Bile duct (tissue), 1 donor: ENCODE measurements around a stretch of chr1.

DNA sequence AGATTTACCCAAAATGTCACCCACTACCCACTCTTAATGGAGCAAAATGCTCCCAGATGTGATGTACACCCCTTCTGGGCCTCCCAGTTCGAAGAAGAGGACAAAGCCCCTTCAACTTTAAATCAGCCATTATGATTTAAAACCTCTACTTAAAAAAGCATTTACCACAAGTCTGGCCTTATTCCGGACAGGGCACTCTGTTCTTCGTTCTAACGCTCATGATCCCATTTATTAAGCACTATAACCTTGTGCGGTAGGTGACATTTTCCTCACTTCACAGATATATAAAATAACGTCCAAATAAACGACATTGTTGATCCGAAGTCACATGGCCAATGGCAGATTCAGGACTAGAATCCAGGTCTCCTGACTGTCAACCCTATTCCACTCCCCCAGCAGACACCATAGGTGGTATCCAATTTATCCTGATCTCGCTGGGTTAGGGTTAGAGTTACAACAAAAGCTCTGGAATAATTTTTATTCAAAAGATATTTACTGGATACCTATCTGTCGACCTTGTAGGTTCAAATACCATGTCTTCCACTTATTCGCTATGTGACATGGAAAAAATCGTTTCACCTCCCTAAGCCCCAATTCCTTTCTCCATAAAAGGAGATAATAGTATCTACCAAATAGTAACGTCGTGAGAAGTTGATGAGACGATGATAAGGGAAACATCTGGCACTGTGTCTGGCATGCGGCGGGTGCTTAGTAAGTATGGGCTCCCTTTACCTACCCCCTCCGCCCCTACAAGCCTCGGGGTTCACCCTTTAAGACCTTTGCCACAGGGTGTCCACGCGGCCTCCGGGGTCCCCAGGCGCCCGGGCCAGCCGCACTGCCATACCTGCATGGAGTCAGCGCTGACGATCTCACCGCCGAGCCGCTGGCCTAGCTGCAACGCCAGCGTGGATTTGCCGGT is 571 bp downstream of the TRIT1 start:
- PRO-cap, result no peak

GRCh38 chr1:39900378-39901466 is 995 bp downstream of the MYCL start:
- PRO-cap, result no peak

- PRO-cap, result no peak
Observed at GRCh38 chr1:39926848-39927294, 25.2 kb upstream of the MYCL start.

DNA sequence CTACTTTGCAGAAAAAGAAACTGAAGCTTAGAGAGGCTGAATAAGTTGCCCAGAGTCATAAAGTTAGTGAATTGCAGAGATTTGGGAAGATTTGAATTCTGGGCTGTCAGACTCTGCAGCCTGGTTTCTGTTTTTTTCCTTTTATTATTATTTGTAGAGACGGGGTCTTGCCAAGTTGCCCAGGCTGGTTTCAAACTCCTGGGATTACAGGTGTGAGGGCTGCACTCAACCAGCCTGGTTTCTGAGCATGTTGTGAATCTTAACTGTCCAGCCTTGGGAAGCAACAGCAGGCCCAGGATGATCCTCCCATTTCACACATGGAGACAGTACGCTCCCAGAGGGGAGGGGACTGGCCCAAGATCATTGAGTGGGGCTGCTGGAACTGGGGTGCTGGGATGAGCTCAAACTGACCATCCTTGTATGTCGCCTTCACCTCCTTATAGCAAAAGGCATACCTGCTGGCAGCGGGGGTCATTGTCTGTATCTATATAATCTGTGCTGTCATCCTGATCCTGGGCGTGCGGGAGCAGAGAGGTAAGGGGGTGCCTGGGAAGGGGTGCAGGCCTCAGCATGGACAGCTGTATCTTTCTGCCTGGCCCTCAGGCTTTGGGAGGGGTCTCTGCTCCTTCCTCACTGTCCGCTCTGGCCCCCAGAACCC is 11.3 kb downstream of the MFSD2A start:
- PRO-cap, result no peak

DNA sequence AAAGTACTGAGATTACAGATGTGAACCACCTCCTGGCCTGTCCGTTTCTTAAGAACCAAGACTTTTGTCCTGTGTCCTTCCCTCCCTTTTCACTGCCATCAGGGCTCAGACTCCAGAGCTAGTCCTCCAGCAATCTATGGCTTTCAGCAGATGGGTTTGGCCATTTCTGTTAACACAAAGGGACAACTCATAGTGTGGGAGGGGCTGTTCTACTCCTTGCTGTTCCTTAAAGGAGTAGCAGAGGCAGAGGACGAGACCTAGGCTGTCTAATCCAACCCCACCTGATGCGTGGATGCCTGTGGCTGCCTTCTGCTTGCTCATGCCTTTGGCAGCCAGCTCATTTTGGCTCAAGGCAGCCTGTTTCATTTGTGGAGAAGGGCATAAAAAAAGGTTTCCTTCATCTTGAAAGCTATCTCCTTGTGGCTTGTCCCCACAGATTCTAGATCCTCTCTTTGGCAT is 27.0 kb downstream of the MFSD2A start:
- PRO-cap, result no peak

GRCh38 chr1:40038973-40039385 is 1.6 kb upstream of the CAP1 start:
- PRO-cap, result no peak

- PRO-cap, result no peak
Observed at GRCh38 chr1:40215434-40216079, 32.2 kb upstream of the TMCO2 start.

DNA sequence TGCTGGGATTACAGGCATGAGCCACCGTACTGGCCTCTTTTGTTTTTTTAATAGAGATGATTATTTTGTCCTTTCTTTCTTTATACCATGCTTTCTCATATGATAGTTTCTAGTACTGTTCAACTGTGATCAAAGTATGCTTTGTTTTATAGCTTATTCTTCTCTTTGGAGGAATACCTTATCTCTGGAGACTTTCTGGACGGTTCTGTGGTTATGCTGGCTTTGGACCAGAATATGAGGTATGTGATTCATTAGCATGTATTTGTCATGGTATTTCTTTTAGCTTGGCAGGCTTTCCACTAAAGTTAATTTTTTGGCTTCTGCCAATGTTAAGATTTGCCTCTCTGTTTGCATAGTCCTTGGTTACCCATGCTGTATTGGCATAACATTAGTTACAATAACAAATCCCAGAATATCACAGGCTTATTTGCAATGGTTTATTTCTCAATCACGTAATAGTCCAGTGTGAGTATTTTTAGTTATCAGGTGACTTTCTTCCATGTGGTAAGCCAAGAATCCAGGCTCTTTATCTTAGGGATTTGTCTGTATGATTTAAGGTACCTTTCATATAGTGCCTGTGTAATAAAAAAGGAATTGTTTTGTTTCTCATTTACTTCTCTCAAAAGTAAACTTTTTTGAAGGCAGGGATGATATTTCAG is 9.7 kb downstream of the ZMPSTE24 start:
- PRO-cap, result no peak

- PRO-cap, result no peak
Observed at GRCh38 chr1:40338709-40339092, 21.6 kb upstream of the COL9A2 start.

DNA sequence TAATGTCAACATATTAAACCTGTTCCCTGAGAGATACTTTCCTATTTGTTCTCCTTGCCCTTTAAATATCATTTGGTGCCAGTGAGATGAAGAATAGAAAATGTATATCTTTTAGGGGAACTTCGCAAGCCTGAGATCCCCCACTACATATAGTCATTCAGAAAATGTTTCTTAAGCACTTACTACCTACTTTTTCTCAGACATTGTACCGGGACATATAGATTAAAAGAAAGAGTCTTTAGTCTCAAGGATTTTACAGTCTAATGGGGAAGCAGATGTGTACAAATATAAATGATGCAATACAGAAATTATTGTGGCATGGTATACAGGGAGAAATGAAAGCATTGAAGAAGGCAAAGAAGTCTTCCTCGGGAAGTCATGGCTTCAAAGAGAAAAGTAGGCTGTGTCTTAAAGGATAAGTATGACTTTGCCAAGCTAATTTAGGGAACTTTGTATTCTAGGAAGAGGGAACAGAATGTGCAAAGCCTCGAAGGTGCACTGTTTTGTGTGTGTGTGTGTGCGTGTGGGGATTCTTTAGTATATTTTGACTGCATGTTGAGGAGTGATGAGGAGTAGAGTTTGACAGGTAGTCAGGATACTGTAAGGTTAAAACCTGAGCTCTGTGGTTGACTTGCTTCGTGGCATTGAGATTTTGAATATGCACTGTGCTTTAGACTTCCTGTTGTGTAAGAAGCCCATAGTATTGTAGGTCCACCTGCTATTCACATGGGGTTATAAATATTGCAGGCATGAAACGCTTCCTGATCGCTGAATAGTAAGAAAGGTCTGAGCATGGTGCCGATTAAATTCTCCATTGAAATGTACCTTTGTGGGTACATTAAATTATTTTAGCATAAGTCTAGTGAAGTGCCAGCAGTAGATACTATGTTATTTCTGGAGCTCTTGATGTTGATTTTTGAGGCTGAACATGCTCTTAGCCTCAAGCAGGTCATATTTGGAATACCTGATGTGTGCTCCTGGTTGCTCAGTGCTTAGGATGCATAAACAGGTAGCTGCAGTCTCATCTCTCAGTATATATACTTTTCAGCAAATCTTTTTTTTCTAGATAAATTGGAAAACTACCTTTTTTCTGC is 7.9 kb downstream of the SMAP2 start:
- PRO-cap, result unidirectional peak, plus-strand start at position 765 of the sequence

GRCh38 chr1:40412573-40413295 is 37.5 kb upstream of the ZFP69B start:
- PRO-cap, result no peak

DNA sequence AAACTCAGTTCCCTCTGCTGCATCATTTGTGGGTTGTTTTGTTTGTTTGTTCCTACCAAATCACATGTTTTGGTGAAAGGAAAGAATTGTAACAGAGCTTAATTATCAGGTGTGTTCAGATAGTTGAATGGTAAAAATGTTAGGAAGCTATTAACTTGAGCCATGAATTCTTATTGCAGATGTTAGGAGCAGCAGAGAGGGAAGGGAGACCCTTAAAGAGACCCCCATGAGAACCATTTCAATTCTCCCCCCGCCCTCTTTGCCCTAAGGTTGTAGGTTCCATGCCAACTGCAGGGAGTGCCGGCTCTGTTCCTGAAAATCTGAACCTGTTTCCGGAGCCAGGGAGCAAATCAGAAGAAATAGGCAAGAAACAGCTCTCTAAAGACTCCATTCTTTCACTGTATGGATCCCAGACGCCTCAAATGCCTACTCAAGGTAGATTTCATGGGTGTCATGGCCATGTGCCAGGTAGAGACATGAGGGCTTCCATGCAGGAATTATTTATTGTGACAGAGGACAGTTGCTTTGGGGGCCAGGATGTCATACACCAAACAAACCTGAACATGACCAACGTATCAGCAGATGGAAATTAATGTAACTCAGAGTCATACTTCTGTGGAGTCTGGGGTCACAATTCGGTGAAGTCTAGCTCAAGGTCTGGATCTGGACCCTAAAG is 34.2 kb upstream of the ZFP69B start:
- PRO-cap, result no peak

DNA sequence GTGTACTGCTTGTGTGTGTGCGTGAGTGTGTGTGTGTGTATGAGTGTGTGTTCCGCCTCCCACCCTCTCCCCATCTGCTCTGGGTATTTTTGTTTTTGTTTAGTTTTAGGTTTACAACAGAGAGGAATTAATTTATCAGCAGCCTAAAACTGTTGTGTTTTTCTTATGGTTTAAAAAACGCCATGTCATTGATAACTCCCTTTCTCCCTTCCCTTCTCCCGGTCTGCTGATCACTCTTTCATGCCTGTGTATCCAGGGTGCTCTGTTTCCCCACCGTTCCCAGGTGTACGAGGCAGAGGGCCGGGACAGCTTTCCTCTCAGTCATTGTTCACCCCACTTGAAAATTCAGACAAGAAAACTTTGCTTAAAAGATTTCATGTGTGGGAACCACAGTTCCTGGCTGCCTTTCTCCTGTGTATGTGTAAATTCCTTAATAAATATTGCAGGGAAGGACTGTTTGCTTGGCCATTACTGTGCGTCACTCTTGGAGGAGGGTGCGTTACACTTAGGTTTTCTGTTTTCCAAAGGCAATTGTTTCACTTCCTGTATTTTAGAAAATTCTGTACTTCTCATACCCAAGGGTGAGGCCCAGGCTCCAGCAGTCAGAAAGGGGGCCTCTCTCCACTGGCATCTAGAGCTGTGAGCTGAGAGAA is 27.3 kb upstream of the ZFP69B start:
- PRO-cap, result no peak

DNA sequence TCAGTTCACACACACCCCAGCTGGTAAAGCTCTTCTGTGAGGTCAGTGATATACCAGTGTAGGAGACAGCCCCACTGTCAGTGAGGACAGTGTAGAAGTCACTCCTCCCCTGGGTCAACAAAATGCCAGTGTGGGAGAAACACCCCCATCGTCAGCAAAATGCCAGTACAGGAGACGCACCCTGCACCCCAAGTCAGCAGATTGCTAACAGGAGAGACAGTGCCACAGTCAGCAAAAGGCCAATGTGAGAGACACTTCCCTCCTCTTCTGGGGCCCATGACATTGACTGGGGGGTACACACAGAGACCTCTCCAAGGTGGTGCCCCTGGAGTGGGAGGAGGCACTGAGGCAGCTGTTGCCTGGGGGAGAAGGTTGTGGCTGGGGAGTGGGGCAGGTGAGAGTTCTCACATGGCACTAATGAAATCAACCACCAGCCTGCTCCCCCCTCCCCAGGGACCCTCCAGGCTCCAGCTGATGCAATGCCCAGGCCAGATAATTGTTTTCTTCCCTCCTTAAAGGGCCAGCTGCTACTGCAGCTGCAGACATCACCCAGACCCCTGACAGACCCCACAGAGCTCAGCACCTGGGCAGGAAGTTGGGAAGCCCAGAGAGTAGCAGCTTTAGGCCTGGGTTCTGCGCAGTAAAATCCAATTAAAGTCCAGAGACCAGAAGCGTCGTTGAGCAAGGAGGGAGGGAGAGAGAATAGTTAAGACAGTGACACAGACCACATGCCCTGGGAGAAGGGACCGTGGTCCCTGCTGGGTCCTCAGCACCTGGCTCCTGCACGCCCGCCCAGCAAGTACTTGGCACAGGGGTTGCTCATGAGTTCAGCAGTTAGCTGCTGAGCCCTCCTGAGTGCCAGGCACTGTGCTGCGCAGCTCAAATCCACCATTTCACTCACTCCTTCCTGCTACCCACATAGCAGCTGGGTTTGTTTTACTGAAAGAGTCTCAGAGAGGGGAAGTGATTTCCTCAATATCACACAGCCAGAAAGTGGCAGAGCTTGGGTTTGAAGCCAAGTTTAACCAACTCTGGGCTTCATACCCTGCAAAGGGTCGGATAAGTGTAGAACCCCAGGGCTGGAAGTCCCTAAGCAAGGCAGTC is 2.1 kb downstream of the RIMS3 start:
- PRO-cap, result no peak

GRCh38 chr1:40692169-40693047 is 904 bp downstream of the NFYC start:
- PRO-cap, result bidirectional peak, plus-strand start at chr1:40692203, minus-strand start at chr1:40692093

- PRO-cap, result no peak
Observed at GRCh38 chr1:40758402-40759244, 25.0 kb upstream of the KCNQ4 start.

DNA sequence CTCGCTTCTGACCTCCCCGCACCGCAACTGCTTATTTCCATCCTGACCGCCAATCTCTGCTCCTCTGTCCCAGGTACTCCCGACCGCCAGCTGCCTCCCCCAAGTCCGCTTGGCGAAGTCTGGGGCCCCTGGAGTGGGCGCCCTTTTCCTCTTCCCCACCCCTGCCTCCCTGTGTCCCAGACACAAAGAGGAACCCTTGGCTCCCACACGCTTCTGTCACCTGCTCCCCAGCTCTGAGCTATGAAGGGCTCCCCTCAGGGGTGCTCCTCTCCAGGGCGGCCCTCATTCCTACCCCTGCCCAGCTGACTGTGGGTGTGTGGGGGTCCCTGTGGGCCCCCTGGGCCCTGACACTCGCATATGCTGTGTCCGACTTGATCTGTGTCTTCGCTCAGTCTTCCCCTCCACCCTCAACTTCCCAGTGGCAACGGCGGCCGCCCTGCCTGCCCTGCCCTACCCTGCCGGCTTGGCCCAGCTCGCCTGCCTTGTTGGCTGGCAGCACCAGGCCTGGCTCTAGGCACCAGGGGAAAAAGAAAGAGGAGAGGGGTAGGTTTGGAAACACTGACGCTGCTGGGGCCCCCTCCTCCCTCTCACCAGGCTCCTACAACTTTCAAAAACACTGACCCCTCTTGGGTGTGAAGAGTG is 1.1 kb downstream of the KCNQ4 start:
- PRO-cap, result no peak

DNA sequence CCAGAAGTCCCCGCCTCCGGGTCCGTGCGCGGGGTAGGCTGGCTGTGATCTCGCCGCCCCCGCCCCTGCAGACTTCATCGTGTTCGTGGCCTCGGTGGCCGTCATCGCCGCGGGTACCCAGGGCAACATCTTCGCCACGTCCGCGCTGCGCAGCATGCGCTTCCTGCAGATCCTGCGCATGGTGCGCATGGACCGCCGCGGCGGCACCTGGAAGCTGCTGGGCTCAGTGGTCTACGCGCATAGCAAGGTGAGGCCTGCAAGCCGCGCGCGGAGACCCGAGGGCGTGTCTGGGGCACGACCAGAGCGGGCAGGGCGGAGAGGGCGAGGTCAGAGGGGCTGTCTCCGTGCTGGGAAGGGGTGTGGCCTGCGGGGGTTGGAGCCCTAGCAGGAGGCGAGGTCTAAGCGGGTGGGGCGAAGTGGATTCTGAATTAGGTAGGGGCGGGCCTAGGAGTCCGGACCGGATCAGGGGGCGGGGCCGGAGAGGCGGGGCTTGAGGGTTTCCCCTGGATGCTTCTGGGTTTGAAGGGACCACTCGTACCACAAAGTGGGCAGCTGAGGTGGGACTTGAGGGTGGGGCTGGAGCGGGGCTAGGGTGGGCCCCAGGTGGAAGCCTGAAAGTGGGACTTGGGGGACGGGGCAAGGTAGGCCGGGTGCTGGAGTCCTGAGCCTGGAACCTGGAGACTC is 35.0 kb downstream of the KCNQ4 start:
- PRO-cap, result bidirectional peak, plus-strand start at position 506 of the sequence, minus-strand start at position 300 of the sequence

- PRO-cap, result unidirectional peak, plus-strand start at chr1:40923150
Observed at GRCh38 chr1:40922782-40923308, 56.7 kb upstream of the CTPS1 start.

GRCh38 chr1:41002826-41003380 is 18.6 kb downstream of the SLFNL1 start:
- PRO-cap, result no peak